Ureter (tissue), 1 donor: ENCODE measurements around a stretch of chr9.

GRCh38 chr9:27476242-27476681 is 47.8 kb upstream of the IFNK start:
- PRO-cap = no peak

DNA sequence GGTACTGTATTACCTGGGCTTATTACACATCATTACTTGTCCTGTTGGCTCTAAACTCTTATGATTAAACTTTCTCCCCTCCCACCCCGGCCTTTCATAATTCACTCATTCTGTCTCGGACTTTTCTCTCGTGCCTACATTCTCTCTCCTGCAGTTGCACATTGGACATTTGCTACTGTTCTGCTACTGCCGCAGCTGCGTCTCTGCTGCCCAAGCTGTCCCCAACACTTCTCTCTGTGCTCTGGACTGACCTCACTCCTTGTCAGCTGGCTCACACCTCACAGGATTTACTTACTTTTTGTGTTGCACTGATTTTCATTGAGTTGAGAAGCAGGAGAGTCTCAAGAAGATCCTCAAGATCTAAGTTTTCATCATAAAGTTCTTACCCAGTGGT is 53.2 kb upstream of the C9orf72 start:
- PRO-cap = no peak

DNA sequence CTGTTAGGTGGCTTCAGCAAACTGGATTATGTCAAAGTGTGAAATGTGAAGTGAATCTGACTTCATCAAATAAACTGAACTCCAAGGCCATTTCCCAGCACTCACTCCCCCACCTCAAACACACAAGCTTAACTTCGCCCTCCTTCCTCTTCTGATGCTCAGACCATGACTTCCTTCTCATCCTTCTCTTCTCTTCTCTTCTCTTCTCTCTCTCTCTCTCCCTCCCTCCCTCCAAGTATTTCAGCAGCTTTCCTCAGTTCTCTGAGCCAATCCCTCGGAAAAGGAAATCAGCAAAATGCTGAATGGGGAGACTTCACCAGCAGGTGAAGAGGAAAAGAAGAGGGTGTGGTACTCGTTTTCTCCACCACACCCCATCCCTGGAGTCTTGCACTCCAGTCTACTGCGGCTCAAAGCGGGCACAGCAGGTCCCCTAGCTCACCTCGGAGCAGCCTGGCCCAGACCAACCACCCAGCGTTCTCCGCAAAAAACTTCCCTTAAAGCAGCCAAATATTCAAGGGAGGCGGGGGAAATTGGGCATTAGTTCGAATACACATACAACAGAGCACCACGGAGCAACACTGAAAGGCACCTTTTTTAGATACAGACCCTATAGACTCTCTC is 1.9 kb downstream of the LINGO2 start:
- PRO-cap = no peak

- PRO-cap = no peak
Measured at GRCh38 chr9:29450294-29451135, 237.1 kb upstream of the LINGO2 start.

- PRO-cap = no peak
Measured at GRCh38 chr9:30301207-30302016, 1088.0 kb upstream of the LINGO2 start.

GRCh38 chr9:31633515-31633897 is 750.9 kb upstream of the ACO1 start:
- PRO-cap = no peak

DNA sequence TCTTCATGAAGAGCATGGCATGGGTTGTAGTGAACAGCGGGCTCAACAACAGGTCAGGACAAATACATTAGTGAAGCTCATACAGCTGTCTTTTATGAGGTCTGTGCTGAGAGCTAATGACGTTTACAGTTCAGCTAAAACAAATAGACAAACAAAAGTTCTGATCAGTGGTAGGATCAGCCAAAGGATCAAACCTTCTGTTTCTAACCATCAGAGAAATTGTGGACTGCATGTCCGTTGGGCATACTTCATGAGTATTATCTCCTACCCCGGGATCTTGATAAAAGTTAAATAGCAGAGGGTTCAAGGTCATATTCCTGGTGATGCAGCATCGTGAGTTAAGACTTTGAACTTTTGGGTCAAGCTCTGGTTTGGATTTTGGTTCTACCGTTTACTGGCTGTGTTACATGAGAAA is 37.9 kb downstream of the ACO1 start:
- PRO-cap = no peak

DNA sequence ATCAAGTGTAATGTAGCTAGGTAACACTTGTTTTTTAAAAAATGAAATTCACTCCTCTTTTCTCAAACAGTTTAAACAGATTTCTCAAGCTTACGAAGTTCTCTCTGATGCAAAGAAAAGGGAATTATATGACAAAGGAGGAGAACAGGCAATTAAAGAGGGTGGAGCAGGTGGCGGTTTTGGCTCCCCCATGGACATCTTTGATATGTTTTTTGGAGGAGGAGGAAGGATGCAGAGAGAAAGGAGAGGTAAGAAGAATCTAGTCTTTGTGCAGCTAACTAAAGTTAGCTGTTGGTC is 1.6 kb downstream of the DNAJA1 start:
- PRO-cap = no peak

- PRO-cap = no peak
Measured at GRCh38 chr9:33120249-33120860, 43.9 kb upstream of the SMU1 start.

- PRO-cap = no peak
Measured at GRCh38 chr9:33125681-33126696, 41.1 kb downstream of the B4GALT1 start.

- PRO-cap = no peak
Measured at GRCh38 chr9:33127945-33128919, 38.9 kb downstream of the B4GALT1 start.

DNA sequence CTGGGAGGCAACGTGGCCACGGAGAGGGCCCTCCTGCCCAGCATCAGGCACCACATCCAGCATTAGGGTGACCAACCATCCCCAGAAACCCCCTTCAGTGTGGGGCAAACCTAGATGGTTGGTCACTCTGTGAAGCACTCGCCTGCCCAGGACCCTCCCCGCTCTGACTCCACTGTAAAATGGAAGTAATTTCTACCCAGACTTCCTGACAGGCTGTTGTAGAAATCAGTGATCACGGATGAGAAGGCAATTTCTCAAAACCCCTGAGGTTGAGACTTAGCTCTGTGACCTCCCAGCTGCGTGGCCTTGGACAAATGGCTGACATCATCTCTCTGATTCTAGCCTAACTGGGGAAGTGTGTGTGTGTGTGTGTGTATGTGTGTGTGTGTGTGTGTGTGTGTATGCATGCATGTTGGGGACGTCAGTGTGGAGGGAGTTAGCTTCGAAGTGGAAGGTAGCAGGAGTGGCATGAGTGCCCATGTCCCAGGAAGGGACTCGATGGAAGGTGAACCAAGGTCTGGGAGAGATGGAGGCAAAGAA is 31.5 kb downstream of the B4GALT1 start:
- PRO-cap = no peak

GRCh38 chr9:33154858-33155888 is 12.0 kb downstream of the B4GALT1 start:
- PRO-cap = no peak

- PRO-cap = no peak
Measured at GRCh38 chr9:33163479-33164303, 3.4 kb downstream of the B4GALT1 start.

GRCh38 chr9:33288477-33289007 is 1.8 kb upstream of the NFX1 start:
- PRO-cap = no peak

- PRO-cap = no peak
Measured at GRCh38 chr9:33445091-33446058, 2.0 kb downstream of the AQP3 start.

DNA sequence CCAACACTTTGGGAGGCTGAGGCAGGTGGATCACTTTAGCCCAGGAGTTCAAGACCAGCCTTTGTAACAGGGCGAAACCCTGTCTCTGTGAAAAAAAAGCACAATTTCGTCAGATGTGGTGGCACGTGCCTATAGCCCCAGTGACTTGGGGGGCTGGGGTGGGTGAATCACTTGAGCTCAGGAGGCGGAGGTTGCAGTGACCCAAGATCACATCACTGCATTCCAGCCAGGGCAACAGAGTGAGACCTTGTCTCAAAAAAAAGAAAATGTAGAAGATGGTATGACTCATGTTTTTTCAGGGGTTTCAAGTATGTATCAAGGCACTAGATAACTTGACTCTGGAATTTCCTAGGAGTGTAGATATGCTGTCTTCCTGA is 17.5 kb upstream of the ANKRD18B start:
- PRO-cap = no peak

DNA sequence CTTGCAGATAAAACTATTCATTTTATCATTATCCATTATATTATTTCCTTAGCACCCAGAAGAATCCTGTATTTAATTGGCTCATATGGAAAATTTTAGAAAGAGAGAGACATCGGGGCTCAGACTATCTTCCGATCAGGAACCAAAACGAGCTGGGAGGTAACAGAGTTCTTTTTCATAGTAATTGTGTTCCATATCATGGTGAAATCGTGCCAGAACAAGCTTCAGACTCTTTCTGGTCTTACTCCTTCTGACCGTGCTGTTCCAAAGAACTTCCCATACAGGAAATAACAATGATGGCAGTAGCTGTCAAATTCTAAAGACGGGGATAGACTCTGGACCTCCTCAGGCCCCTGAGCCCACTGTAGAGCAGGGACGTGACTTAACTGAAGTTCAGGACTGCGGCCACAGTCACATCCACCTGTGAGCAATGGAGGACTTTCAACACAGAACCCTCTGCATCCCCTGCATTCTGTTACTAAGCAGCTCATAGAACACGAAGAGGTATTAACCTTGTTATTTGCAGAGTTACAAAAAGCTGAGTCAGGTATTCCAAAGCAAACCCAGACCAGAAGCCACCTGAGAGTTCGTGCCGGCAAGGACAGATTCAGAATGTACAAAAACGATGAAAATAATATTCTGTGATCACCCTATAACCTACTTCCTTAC is 33.2 kb upstream of the PRSS3 start:
- PRO-cap = no peak

DNA sequence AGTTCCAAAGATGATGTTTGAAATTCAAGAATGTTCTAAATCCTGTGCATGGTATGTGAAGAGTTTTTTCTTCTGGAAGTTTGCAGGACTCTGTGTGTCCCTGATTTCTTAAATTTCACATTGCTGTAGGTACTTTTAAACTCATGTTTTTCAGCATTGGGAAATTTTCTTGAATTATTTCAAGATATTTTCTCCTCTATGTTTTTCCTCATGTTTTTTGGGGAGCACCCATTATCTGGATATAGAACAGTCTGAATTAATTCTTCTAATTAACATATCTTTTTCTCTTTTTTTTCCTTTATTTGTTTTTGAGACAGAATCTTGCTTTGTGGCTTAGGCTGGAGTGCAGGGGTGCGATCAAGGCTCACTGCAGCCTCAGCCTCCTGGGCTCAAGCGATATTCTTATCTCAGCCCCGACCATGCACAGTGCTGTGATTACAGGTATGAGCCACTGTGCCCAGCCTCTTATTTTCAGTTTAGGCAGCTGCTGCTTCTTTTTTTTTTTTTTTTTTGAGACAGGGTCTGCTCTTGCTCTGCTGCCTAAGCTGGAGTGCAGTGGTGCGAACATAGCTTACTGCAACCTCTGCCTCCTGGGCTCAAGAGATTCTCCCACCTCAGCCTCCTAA is 20.1 kb downstream of the UBE2R2 start:
- PRO-cap = no peak

DNA sequence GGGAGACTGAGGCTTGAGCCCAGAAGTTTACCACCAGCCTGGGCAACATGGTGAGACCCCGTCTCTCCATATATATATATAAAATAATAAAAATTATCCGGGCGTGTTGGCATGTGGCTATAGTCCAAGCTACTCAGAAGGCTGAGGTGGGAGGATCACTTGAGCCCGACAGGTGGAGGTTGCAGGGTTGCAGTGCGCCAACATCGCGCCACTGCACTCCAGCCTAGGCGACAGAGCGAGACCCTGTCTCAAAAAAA is 837 bp upstream of the UBAP1 start:
- PRO-cap = no peak